Parotid gland (tissue), 1 donor: ENCODE data around the gene CNPPD1.

DNA sequence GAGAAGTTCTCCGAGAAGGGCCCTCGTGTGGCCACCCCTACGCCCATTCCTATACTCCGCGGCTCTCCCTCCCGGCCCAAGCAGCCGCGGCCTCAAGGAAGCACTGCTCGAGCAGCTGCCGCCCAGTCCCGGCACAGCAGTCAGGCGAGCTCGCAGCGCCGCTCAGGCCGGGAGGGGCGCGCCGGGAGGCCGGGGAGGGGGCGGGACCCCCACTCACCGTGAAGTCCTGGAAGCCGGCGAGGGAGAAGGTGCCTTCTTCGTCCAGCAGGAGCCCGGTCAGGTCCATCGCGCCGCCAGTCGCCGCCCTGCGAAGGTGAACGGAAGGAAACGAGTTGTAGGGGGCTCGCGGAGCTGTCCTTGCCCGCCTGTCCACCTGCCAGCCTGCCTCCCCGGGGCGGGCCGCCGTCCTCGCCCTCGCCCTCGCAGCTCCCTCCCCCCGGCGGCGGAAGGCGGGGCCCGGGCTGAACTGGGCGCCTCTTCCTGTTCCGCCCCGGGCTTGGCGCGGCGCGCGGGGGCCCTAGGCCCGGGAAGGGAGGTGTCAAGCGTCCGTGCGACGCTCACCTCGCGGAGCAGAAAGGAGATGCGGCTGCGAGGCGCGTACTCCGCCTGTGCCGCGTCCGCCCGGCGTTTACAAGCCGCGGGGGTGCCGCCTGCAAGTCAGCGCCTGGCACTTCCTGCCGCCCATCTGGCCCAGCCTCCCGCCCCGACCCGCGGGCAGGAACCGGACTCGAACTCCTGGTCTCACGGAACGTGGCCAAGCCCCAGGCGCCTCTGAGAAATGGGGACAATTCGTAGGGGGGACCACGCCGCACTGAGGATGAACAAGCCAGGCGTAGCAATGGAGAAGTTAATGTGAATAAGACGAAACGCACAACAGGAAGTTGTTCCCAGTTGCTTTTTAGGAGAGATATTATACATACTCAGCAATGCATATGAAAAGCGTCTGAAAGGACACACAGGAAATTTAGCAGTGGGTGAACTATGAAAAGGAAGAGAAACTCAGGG is at the start of gene CNPPD1:
Gene CNPPD1, minus strand, starts transcription at position 383 of the 1,005 bp plus-strand sequence.
- PRO-cap, result bidirectional peak, plus-strand start at position 526 of the sequence, minus-strand start at position 383 of the sequence

- PRO-cap, result no peak
Measured at GRCh38 chr2:219177548-219177981, 510 bp upstream of the RETREG2 start.

DNA sequence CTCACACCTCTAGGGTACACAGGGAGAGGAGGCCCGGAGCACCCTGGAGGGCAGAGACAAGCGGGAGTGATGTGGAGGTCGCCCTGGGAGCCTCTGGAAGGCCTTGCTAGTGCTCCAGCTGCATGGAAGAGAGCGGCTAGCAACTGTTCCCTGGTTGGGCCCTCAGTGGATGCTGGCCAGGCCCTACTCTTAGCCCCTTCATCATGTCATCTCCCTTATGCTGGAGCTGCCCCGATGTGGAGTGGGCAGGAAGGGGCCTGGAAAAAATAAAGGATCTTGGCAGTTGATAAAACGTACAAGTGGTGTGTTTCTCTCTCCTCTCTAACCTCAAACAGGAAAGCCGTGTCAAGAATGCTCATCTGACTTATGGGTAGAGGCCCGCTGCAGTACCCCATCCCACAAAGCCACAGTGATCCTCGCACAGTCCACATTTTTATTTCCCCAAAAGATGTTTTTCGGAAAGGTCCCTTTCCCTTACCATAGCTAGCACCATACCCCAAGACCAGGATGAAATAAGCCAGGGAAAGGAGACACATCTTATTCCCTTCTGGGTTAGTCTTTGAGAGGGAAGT is 2.9 kb downstream of the ZFAND2B start:
- PRO-cap, result no peak

DNA sequence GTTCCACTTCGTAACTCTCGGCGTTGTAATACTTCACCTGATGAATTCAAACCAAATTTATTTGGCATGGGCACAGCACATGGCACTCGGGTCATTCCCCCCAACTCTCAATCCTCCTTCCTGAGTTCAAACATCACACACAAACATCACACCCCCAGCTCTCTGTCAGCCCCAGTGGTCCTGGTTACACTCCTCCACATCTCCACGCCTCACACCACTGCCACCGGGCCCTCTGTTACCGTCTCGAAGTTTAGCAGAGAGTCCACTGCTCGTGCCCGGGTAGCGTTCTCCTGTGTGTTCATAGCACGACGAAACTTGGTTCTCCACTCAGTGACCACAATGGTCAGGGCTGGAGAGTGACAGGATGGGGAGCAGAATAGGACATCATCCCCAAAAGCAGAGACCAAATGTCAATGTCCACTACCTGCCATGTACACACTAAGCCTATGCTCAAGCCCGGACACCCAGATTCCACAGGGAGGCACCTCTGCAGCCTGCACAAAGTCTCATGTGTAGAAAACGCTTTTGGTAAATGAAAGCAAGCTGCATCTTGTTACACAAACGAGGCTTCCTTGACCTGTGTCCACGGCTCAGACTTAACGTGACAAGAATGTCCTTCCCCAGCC is 4.5 kb downstream of the ABCB6 start:
- PRO-cap, result no peak

DNA sequence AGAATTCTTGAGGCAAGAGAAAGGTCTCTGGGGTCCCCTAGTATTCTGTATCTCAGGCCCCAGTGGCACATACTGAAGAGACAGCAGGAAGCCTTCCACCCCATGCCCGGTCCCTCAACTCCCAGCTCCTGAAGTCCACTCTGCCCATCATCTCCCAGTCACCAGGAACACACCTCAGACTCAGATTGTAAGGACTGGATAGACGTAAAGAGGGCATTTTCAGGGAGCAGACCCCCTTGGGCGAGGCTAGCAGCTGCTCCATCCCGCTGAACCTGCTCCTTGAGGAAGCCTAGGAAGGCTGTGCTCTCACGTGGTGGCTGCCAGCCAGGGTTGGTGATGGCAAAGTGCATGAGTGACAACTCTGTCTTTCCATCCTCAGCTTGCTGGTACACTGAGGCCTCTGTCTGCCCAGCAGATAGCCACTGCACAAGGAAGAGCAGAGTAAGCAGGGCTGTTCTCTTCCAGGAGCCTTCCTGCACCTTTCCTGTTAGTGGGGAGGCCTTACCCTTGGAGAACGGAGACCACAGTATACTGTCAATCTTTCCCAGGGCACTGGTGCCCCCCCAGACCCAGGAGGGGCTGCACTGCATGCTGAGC is 3.8 kb upstream of the ABCB6 start:
- PRO-cap, result no peak

DNA sequence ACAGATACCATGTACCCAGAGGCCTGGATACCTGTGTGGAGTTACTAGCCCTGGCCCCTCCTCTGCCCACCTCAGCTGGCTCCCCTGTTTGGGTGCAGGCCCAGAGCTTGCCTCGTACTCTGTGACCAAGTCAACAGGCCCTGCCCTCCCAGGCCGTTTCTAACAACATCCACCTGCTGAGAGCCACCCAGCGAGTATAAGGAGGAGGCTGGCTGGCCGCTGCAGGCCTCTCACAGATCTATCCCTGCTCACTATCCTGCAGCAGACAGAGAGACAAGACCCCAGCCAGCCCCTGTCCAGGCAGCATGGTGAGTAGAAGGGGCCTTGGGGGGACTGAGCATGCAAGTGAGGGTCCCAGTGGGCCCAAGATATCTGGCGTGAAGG is 12.5 kb upstream of the TUBA4A start:
- PRO-cap, result no peak

DNA sequence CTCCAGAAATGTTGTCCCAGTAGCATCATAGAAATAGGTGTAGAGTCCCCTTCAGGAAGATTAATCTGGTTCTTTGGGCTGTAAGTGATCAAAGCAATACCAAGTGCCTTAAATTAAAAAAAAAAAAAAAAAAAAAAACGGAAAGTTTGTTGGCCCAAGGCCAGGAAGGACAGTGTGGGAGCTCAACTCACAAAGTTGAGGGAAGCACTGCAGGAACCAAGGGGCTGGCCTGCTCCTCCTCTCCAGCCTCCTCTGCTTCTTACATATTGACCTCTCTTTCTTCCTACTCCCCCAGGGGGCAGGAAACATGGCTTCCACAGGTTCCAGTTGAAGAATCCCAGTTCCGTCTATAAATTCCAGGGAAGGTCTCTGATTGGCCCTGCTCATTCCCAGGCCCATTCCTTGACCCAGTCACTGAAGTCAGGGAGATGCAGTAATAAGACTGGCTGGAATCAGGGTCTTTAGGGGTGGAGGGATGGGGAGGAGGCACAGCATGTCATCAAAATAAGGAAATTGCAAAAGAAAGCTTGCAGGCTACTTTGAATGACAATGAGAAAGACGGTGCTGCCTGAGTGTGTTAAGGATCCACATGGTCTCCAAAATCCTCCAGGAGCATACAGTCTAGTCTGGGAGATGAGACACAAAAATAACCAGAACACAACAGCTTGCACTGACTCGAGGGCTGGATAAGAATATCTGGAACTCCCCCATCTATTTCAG is 2.1 kb upstream of the DES start:
- PRO-cap, result no peak

DNA sequence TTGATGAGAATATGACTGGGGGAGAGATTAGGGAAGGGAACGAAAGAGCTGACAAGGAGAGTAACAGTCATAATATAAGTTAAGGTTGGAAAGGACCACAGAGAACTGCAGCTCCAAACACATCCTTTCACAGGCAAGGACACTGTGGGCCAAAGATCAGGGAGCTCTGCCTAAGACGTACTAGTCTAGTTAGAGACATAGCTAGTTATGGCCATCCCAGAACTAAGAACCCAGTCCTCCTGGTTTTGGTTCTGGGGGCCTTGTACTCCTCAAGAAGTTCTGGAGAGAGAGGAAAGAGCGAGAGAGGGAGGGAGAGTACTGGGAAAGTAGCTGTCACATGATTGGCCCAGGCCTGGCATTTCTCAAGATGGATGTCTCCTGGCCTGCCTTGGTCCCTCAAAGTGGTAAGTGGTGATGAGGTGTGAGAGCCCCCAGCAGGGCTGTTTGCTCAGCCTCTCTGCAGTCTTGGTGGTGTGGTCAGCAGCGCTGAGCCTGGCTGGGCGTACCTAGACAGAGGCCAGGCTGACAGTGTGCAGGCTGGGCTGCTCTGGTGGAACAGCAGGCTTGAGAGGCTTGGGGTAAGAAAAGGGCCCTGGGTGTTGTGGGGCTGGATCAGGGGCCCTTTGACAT is 2.4 kb downstream of the SPEG start:
- PRO-cap, result no peak

- PRO-cap, result no peak
Measured at GRCh38 chr2:219447916-219448855, 13.5 kb downstream of the SPEG start.

DNA sequence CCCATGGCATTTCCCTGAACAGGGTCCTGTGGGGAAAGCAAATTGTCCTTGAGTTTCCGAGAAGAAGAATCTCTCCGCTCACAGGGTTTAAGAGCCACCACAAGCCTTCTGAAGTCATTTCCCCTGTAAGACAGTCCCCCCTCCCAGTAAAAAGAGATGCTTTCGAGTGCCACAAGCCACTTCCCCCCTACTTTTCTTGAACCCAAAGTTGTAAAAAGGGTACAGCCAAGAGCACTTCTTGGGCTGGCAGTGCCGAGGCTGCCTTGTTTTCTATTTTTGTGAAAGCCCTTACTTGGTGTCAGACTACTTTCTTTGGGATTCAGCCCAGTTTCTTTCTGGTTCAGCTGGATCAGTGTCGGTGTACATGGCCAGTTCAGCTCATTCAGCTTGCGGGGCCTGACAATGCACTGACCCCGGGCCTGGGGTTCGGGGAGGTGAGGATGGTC is 17.5 kb downstream of the SPEG start:
- PRO-cap, result no peak

DNA sequence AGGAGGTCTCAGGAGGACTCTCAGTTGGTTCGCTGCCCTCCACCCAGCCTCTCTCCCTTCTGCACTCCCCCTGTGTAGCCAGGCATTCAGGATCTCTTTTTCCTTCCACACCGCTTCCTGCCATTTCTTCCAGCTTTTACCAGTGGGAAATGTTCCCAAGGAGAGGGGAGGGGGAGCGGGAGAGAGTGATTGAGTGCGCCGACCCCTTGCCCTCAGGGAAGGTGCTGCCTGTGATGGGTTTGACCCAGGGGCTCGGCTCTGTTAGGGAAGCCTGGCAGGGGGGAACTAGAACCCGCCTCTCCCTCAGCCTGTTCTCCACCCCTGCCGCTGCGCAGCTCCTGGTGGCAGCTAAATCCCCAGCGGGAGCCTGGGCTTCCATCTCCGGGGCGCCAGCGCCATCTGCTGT is 13.7 kb downstream of the CHPF start:
- PRO-cap, result no peak

DNA sequence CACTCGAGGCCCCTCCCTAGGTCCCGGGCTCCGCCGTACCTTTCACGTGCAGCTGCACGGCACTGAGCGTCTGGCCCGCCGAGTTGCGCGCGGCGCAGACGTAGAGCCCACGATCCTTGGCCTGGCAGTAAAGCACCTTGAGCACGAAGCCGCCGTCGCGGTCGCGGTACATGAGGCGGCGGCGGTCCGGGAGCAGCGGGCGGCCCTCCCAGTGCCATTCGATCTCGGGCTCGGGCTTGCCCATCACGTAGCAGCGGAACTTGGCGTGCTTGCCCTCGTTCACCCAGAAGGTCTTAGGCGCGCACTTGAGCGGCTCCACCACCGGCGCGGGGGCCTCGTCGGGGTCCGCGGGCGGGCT is 1.2 kb downstream of the OBSL1 start:
- PRO-cap, result no peak

DNA sequence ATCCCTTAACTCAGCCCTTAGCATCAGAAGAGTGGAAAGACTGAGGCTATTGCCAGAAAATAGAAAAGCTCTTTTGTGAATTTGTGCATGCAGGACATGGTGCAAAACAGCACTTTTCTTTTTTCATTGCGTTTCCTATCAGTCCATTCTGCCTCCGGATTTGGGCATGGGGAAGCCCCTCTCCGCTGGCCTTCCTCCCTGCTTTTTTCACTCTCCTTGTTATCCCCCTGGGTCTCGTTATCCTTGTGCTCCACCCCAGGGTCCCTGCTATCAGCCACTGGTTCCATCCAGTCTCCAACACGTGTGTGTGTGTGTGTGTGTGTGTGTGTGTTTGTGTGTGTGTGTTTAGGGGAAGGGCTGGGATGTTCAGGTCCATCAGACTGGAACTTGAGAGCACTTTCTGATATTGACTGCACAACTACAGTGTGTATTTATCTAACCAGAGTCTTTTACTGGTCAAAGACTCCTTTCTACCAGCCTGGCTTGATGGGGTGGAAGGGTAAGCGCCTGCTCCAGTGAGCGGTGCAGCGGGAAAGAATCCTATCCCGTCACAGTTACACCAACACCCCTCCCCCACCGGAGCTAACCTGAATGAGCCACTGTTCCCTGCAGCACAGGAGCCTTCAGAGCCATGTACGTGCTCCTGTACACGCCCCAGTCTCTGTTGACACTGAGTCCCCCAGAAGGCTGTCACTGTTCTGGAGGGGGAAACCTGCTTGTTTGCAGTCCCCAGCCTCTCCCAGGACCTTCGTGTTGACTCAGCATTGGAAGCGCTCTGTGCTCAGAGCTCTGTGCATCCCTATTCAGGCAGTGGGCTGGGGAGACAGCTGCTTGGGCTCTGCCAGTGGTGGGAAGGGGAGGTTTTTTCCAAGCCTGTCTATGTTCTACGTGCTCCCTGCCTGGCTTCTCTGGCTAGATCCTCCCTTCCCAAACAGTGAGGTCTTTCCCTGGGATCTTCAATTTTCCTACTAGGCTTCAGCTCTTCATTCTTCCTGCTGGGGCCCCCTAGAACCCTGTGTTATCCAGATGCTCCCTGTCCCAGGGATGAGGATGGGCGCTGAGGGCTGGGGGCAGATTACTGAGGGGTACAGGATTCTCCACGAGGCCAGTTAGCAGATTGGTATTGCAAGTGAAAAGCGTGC is 4.7 kb downstream of the INHA start:
- PRO-cap, result no peak

- PRO-cap, result no peak
Measured at GRCh38 chr2:219766335-219767133, 139.1 kb downstream of the SLC4A3 start.

DNA sequence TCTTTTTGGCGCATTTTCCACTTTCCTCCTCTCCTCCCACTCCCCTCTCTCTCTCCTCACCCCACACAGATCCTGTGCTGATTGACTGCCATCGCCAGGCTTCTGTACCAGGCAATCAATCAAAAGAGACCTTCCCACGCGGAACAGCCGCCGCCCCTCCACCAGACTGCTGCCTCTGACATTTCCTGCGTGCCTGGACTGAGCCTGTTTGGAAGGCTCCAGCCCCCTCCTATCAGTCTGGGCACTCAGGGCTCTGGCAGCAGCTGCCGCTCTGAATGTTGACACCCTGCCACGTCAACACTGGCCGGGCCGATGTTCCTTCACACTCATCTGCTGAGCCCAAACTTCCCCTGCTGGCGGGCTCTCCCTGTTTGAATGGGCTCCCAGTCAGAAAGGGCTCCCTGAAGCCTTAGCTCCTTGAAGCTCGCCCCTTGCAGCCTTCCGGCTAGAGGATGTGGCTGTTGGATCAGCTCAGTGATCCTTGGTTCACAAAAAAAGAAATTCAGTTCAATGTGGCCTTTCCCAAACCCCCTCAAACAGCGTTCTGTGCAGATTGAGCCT is 467.6 kb downstream of the EPHA4 start:
- PRO-cap, result unidirectional peak, minus-strand start at position 177 of the sequence

GRCh38 chr2:221520038-221520501 is 52.0 kb downstream of the EPHA4 start:
- PRO-cap, result no peak

- PRO-cap, result no peak
Measured at GRCh38 chr2:221570780-221571482, 1.2 kb downstream of the EPHA4 start.

DNA sequence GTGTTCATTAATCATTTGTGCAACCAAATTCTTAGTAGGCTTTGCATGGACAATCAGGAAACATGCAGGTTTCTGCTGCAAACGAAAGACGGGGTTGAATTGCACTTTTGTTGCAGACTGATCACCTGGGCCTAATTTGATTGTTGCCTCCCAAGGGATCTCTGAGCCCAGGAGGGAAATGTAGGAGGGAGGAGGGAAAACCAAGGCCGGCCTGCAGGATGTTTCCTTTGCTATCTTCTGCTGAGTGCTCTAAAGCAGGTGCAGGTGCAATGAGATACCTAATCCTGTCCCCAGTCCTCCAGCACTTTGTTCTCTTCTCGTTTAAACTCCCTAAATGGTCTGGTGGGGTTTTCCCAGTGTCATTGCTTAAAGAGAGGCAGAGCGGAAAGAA is 943 bp upstream of the SGPP2 start:
- PRO-cap, result no peak

- PRO-cap, result no peak
Measured at GRCh38 chr2:222424766-222425906, 793 bp downstream of the SGPP2 start.

GRCh38 chr2:222445635-222446218 is 21.4 kb downstream of the SGPP2 start:
- PRO-cap, result no peak